ENCODE measurements around the genes LRRC55 and DTX4.

GRCh38 chr11:57181637-57182104, at the start of gene LRRC55:
Gene LRRC55, plus strand, starts transcription at chr11:57181953.
- RRBS, result 89% methylated on average over 2 of the region's 6 CpGs

GRCh38 chr11:57191266-57191628, 9.5 kb downstream of the LRRC55 start:
- RRBS, result no CpG with 5 or more reads among the region's 4 CpGs

DNA sequence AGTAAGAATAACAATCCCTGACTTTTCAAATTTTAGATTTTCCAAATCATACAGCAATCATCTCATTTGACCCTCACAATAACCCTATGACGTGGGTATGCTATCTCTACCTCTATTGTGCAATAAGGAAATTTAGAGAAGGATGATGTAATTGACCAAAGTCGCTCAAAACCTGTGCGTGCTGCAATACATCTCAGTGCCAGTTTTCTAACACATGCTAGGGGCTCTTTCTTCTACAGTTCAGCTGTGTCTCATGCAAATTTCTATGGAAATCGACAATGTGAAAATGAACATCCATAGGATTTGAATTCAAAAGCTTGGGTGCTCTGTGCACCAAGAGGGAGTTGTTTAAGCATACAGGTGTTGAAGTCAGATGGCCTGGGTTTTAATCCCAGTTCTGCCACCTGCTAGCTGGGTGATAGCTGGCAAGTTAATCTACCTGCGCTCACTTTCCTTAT, 40.2 kb upstream of the APLNR start:
- RRBS, result no CpG with 5 or more reads among the region's 5 CpGs

GRCh38 chr11:57303892-57304270, 20.9 kb downstream of the TNKS1BP1 start:
- RRBS, result no CpG with 5 or more reads among the region's 10 CpGs

DNA sequence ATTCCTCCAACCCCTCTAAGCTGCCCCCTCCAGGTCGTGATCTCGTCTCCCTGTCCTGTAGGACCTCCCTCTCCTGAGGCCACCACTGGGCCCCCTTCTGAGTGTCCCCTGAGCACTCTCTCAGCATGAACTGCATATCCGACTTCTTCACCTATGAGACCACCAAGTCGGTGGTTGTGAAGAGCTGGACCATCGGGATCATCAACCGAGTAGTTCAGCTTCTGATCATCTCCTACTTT, 193 bp downstream of the P2RX3 start:
- RRBS, result no CpG with 5 or more reads among the region's 6 CpGs

DNA sequence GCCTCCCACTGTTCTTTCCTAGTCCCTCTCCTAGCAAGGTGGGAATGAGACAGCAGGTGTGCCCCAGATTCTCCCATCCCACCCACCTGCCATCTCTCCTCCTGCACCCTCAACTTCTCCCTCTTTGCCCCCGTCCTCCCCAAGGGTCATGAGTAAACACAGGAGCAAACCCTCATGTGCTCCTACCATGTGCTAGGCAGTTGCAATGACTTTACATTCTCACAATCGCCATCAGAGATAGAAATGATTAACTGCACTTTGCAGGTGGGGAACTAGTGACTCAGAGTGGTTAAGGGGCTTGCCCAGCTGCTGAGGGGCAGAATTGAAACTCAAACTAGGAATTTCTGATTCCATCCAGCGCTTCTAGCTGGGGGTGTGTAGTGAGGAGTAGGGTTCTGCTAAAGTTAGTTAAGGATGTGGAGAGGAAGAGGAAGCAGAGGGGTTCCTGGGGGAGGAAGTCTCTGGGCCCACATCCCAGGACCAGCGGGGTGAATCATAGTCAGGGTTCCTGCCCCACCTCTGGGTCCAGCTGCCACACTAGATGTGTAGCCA, 15.9 kb upstream of the PRG2 start:
- RRBS, result no CpG with 5 or more reads among the region's 4 CpGs

GRCh38 chr11:57513035-57513707, 2.3 kb downstream of the SLC43A1 start:
- RRBS, result no CpG with 5 or more reads among the region's 6 CpGs

DNA sequence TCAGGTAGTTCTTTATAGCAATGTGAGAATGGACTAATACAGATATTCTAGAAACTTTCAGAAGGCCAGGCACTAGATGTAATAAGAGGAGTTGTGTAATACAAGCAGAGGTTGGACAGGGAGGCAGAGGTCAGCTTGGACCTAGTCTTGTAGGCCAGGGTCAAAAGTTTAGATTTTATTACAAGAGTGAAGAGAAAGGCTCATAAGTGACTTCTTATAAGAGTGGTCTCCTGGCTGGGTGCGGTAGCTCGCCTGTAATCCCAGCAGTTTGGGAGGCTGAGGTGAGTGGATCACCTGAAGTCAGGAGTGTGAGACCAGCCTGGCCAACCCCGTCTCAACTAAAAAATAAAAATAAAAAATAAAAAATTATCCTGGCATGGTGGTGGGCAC, 9.1 kb upstream of the SERPING1 start:
- RRBS, result no CpG with 5 or more reads among the region's 3 CpGs

GRCh38 chr11:57735620-57736322, 5.5 kb upstream of the SELENOH start:
- RRBS, result no CpG with 5 or more reads among the region's 3 CpGs

- RRBS, result 0% methylated on average over 1 of the region's 35 CpGs
Measured at GRCh38 chr11:57741782-57742448, 624 bp downstream of the SELENOH start.

- RRBS, result no CpG with 5 or more reads among the region's 17 CpGs
Measured at GRCh38 chr11:58058282-58059256, 27.8 kb downstream of the OR6Q1 start.

DNA sequence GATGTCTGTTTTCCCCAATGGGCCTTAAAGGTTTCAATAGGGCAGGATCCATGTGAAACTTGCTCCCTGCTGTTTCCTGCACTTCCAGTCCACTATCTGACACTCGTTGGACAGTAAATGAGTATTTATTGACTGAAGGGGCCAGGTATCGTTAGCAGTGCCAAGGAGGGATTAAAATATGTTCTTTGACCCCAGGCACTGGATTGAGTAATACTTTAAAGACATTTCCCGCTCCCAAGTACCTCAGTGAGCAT, 23.4 kb upstream of the OR9Q2 start:
- RRBS, result no CpG with 5 or more reads among the region's 3 CpGs

DNA sequence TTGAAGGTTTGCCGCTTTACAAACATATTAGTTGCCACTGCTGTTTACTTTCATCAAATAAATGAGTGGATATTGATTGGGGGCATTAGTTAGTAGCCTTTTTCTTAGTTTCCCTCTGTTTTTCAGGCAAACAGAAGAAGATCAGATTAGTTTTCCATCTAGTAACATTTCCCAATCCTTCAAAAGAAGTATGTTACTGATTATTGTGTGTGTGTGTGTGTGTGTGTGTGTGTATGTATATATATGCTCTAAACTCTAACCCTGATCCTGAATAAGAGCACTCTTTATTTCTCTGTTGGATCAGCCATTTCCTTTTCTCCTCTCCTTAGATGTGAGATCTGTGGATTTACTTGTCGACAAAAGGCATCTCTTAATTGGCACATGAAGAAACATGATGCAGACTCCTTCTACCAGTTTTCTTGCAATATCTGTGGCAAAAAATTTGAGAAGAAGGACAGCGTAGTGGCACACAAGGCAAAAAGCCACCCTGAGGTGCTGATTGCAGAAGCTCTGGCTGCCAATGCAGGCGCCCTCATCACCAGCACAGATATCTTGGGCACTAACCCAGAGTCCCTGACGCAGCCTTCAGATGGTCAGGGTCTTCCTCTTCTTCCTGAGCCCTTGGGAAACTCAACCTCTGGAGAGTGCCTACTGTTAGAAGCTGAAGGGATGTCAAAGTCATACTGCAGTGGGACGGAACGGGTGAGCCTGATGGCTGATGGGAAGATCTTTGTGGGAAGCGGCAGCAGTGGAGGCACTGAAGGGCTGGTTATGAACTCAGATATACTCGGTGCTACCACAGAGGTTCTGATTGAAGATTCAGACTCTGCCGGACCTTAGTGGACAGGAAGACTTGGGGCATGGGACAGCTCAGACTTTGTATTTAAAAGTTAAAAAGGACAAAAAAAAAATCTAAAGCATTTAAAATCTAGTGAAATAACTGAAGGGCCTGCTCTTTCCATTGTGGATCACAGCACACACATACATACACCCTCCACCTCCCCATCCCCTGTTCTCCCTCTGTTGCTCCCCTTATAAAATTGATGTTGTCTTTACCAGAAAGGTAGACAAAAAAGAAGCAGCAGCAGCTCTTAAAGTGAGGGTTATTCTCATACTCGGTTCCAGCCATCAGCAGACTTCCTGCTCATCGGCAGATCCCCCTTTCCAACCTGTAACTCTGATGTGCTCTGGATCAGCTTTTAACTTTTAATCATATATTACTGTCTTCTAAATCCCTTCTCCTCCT, 5.2 kb upstream of the CNTF start:
- RRBS, result no CpG with 5 or more reads among the region's 12 CpGs

DNA sequence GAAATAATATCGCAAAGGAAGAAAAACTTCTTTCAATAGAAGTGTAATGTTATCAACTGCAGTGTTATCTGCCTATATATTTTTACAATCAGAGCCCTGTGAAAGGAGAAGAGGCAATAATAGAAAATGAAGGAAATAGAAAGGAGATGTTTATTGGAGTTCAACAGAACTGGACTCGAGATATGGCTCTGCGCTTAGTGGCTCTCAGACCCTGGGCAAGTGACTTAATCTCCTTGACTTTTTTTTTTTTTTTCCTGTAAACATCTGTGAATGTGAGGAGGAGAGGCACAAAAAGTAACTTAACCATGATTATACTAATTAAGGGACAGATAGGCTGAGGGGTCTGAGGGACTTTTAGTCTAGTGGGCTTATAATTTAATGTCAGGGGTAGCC, 18.9 kb downstream of the CNTF start:
- RRBS, result no CpG with 5 or more reads among the region's 3 CpGs

DNA sequence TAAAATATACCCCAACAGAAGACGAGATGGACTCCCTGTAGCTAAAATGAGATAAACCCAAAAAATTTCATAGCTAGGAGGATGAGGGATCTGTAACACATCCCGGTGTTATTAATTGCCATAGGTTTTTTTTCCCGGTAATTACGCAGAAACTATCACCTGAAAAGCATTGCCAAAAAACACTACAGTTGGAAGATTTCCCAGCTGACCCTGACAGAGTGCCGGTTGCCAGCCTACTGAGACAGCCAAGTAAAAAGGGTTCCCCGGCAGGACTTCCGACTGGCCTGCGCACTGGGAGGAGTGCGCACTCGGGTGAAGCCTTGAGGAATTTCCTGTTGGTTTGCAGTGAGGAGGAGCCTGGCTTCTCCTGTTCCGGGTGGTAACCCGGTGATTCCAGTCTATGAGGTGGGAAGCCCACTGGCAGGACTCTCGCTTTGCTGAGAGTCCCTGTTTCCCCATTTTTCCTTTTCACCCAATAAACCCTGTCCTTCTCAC, 52.1 kb downstream of the CNTF start:
- RRBS, result 94% methylated on average over 3 of the region's 13 CpGs

DNA sequence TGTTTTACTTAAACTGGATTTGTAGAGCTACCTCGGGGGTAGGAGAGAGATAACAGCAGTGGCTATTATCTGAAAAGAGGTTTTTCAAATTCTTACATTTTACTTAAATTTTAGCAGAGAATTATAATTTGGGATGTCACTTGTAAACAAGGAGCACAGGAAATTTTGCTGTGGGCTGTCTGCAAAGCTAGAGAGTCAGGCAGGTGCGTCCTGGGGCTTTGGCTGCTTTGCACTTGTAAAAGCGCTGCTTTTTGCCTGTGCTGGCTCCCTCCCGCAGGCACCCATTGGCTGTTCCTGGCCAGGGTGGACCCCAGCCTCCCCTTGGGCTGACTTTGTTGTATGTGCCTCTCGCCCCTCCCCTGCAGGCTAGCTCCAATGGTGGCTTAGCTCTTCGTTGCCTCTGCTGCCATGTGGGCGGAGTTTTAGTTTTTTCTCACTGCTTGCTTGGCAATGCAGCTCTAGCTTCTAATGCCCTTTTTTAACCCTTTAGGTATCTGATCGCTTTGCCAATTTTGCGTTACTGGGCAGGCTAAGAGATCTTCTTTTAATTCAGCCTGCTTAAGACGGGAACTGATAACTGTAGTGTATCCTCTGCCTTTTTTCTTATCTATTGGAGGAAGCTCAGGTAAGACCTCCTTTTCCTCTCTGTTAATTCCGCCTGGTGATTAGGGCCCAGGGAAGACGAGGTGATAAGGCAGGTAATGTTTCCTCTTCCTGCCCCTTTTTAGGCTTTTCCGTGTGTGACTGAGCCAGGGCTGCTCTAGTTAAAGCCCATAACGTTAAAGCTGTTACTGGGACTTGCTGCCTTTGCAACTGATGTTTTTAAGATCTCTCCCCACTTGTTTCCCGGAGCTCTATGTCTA, 11.9 kb upstream of the GLYATL1 start:
- RRBS, result no CpG with 5 or more reads among the region's 15 CpGs

DNA sequence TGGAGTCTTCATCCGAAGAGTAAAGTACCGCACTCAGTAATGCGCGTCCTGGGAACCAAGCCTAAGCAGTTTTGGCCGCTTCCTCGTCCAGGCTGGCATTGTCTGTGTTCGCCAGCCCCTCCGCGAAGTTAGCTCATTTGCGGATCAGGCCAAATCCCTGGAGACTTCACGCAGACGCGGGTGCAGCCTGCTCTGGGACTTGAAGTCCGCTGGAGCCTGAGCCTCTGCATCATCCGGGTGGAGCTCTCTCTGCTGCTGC, 23.6 kb upstream of the GLYATL1B start:
- RRBS, result no CpG with 5 or more reads among the region's 15 CpGs

- RRBS, result 2% methylated on average over 54 of the region's 94 CpGs
Measured at GRCh38 chr11:59171864-59172699, at the start of gene DTX4. Gene DTX4, plus strand, starts transcription at chr11:59172132.

DNA sequence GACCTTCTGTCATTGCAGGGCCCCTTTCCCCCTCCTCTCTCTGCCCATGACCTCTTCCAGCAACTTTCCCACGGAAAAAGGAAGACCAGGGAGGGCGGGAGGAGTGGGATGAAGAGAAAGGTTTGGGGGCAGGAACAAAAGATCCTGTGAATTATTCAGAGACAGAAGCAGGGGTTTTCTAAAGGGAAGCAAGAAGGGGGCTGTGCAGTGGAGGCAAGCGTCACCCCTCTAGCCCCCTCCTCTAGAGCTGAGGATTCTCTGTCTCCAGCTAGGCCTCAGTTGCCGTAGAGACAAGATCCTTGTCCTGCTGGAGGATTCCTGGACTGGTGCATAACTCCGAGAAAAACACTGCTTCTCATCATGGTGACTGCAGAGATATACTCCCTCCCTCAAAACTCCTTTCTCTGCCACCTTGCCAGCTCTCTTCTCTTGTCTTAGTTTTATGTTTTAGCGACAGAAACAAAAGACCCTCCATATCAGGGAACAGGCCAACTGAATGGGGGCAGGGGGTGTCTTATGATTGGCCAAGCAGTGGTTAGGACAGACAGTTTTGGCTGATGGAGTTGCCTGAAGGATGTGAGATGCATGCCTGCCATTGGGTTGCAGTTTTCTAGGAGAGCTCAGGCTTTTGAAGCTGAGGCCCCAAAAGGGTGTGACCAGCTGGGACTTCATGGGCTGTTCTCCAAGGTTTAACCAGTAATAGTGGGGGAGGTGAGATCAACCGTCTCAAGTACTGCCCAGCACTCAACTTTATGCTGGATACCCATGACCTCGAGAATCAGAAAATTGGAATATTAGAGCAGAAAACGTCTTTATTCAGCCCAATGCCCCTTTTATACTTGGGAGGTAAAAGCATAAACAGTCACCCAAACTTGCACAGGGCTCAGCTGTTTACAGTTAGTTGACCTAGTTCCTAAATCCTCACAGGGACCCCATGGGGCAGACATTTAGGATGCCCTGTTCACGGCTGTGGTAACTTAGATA, 13.3 kb downstream of the DTX4 start:
- RRBS, result no CpG with 5 or more reads among the region's 10 CpGs